ENCODE measurements around a stretch of chr20.

DNA sequence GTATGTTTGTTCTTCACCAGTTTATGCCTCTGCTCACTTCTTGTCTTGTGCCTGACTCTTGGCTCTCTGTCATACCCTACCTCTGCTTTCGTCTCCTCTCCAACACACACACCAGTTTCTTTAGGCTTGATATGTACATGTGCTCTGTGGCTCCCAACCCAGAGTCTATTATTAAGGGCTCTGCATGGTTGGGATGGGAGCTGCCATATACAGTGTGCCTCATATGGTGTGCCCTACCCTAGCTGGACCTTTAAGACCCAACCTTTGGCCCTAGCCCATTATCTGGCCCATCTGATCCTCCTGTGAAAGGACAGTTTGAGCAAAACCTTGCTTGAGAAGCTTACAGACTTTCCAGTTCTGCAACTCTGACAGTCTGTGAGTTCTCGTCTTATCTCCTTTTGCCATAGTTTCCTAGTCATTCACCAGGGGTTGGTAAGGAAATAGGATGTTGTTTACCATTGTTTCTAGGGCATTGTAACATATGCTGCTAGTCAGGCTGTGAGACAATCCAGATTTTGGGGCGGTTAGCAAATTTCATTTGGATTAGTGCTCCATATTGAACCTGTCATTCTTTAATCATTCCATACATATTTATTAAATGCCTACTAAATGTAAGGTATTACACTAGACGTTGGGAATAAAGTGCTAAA, 17.1 kb downstream of the CTNNBL1 start:
- RAMPAGE, long total RNA = no peak
- RRBS = no CpG with 5 or more reads among the region's 4 CpGs

DNA sequence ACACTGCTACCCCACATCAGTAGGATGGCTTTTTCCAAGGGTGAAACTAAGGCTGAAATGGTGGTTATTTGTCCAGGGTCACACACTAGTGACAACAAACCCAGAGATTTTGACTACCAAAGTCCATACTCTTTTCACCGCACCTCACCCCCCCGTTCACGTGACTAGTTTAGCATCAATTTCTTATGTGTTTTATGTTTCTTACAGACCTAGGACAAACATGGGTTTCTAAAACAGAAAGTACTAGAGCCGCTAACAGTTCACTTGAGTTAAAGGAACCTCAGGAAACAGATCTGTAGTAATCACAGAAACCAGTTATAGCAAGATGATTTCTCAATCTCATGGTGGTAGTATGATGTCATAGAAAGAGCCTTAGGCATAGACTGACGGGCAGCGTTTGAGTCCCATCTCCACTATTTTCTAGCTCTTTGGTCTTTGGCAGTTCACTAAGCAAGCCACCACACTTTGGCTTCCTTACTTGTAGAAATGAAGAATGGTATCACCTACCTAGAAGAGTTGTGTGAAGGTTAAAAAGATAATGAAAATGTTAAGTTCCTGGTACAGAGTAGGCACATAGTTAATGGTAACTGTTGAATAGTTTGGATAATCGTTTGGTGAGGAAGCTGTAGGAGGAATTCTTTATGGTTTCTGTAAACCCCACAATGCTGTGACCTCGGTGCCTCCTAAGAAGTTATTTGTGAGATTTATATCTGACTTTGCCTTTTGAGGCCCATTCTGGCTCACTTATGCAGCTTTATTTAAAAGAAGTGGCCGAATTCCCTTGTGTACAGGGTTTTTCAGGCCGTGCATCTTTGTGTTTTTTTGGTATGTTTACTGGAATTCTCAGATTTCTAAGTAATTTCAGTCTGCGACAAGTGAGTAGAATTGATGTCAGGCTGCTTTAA, 21.3 kb downstream of the CTNNBL1 start:
- RAMPAGE, long total RNA = no peak
- RRBS = no CpG with 5 or more reads among the region's 11 CpGs

DNA sequence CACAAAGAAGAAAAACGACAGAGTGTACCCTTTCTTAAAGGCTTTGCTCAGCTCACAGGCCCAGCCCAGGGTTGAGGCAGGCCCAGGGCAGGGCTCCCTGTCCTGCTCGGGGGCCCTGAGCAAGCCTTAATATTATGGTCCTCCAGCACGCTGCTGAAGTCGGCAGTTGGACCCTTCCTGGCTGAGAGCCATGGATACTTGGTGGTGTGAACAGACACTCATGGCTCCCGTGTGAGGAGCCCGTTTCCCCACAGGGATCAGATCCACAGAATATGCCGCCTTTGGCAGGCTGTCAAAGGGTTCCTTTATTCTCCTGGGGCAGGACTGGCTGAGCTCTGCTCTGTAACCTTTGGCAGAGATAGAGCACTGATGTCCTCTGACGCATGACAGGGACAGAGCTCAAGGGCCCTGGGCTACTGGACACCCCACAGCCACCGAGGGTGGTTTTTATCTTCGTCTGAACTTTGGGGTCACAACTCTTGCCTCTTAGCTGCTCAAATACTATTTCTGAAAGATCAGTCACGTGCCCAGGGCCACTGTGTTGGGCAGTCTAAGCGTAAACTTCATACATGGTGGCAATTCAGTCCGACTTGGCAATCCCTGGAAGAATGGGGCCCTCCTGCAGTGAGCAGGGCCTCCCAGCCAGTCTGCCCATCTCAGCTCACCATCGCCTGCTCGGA, 49.2 kb downstream of the TTI1 start:
- RAMPAGE, long total RNA = no peak
- RRBS = no CpG with 5 or more reads among the region's 15 CpGs

- RAMPAGE, long total RNA = no peak
- RRBS = no CpG with 5 or more reads among the region's 22 CpGs
Measured at GRCh38 chr20:38084271-38085337, 51.1 kb downstream of the RPRD1B start.

DNA sequence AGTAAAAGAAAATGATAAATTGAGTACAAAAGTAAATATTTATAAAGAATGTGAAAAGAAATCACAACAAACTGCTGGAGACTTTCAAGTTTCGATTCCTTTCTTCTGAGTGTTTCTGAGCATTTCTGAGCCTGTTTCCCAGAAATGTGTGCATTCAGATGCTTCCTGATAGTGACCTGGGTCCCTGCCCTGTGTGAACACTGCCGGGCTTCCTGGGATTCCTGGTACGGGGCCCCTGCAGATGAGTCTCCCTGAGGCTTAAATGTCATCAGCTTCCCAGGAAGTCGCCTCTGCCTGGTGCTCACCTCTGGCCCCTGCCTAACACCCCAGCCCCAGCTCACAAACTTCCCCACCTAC, 42.1 kb downstream of the TGM2 start:
- RAMPAGE, long total RNA = no peak
- RRBS = no CpG with 5 or more reads among the region's 4 CpGs

DNA sequence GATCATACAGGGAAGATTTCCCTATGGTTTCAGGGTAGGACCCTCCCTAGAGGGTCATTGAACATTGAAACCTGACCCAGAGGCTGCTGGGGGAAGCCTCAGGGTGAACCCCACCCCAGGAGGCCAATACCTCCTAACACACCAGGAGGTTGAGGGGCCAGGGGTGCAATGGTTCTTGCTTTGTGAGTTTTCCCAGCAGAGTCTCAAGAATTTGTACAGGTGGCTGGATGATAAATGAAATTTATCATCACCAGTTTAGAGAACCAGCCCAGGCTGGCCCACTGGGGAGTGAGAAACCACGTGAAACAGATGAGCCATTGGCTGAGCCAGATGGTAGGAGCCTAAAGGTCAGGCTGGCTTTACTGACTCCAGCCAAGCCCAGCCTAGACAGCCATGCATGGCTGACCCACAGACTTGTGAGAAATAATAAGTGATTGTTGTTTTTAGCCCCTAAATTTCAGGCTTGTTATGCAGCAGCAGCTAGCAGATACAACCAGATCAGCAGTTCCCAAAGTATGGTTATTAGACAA, 15.1 kb downstream of the TGM2 start:
- RAMPAGE, long total RNA = no peak
- RRBS = no CpG with 5 or more reads among the region's 1 CpG

DNA sequence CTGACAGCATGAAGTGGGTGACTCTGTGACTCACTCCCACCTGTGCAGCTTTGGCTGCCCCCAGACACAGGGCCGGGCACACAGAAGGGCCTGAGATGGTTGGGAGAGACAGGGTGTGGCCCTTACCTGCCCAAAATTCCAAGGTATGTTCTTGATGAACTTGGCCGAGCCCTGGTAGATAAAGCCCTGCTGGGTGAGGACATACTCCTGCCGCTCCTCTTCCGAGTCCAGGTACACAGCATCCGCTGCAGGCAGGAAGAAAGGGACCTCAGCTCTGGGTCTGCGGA, 14.3 kb downstream of the TGM2 start:
- RAMPAGE, long total RNA = no peak
- RRBS = no CpG with 5 or more reads among the region's 6 CpGs

- RAMPAGE, long total RNA = no peak
- RRBS = 1% methylated on average over 12 of the region's 34 CpGs
Measured at GRCh38 chr20:38152022-38153356, 12.6 kb downstream of the TGM2 start.

GRCh38 chr20:38156661-38157448, 8.2 kb downstream of the TGM2 start:
- RAMPAGE, long total RNA = no peak
- RRBS = no CpG with 5 or more reads among the region's 13 CpGs

DNA sequence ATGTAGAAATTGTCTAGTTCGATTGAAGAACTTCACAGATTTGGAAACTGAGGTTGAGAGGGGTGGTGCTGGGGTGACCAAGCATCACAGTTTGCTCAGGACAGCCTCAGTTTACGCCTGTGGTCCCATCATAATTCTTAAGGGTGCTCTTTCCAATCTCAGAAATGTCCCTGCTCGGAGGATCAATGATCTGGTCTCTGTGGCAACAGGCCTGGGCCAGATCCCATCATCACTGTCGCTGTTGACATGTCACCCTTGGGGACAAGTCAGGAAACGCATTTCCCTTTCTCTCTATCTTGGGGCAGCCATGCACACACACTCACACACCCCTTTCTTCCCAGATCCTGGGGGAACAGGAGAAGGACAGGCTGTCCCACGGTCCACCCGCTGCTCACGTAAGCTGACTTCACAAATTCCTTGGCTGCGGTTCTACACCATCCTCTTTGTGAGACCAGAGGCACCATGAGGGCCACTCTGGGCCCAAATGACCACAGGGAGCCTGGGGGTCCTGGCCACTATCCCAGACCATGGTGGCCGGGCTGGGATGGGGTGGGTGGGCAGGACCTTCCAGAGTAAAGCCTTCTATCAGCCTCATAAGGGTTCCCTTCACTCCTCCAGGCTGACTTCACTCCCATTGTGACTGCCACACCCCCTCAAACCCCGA, 7.0 kb downstream of the TGM2 start:
- RAMPAGE, long total RNA = no peak
- RRBS = no CpG with 5 or more reads among the region's 11 CpGs

DNA sequence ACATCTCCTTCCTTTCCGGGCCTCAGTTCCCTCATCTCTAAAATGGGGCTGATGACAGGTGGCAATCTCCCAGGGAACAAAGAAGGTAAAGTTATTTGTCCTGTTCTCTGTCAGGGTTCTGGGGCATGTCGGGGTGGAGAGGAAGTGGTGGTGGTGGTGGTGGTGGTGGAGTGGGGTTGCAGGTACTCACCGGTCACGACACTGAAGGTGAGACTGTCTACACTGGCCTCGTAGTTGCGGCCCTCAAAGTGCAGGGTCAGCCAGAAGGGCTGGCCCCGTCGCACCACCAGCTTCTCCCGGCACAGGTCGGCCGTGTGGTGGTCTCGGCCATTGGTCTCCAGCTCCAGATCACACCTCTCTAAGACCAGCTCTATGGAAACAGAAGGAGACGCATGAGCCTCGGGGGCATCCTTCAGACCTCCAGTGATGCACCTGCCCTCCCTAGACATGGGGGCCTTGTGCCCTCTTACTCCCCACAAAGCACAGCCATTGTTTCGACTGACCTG, 3.8 kb downstream of the TGM2 start:
- RAMPAGE, long total RNA = no peak
- RRBS = 98% methylated on average over 5 of the region's 15 CpGs

- RAMPAGE, long total RNA = no peak
- RRBS = no CpG with 5 or more reads among the region's 7 CpGs
Measured at GRCh38 chr20:38162619-38163363, 2.3 kb downstream of the TGM2 start.

DNA sequence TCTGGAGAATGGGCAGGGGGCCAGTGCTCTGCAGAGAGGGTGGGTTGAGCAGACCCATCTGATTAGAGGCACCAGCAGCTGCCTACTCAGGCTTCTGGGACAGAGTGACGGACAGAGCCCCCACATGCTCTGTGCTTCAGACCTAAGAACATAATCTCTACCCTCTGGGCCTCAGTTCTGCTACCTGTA, 26.0 kb upstream of the TGM2 start:
- RAMPAGE, long total RNA = no peak
- RRBS = no CpG with 5 or more reads among the region's 1 CpG

DNA sequence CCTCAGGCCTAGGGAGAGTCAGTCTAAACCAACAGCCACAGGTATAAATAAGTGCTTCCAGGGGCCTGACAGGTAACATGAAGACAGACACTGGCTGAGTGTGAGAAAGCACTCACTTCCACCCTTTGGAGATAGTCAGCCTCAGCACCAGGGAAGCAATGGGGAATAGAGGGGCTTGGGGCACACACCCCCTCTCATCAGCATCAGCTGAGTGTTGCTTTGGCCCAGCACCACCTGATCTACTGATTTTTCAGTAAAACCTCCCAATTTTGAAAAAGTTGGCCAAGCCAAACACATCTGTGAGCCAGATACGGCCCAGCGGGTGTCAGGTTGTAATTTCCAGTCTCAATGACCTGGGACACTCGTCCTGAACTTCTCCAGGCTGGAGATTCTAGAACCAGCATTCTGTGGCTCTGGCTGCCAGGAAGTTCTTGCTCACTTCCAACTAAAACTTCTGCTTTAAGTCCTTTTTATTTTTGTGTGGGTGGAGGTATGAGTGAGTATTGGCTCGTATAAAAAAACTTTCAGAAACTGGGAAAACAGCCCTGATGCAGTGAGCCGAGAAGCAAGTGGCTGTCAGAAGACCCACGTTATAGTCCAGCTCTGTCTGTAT, 5.2 kb downstream of the KIAA1755 start:
- RAMPAGE, long total RNA = no peak
- RRBS = no CpG with 5 or more reads among the region's 6 CpGs

- RAMPAGE, long total RNA = no peak
- RRBS = 13% methylated on average over 2 of the region's 15 CpGs
Measured at GRCh38 chr20:38354925-38355665, 8.8 kb downstream of the LBP start.

GRCh38 chr20:38424609-38425426, 47.8 kb upstream of the RALGAPB start:
- RAMPAGE, long total RNA = no peak
- RRBS = no CpG with 5 or more reads among the region's 7 CpGs

DNA sequence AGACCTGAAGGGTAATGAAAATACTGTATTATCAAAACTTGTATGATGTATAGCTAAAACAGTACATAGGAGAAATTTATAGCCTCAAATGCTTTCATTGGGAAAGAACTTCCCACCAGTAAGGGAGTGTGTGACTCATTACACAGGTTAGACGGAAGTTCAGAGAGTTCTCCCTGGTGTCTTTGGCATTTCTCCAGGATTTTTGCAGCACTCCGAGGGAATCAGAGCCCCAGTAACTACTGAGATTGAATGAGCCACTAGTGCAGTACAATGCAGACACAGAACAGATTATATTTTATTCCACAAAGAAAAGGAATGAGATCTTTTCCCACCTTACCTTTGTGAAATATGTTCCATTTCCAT, 12.4 kb upstream of the RALGAPB start:
- RAMPAGE, long total RNA = no peak
- RRBS = no CpG with 5 or more reads among the region's 2 CpGs

DNA sequence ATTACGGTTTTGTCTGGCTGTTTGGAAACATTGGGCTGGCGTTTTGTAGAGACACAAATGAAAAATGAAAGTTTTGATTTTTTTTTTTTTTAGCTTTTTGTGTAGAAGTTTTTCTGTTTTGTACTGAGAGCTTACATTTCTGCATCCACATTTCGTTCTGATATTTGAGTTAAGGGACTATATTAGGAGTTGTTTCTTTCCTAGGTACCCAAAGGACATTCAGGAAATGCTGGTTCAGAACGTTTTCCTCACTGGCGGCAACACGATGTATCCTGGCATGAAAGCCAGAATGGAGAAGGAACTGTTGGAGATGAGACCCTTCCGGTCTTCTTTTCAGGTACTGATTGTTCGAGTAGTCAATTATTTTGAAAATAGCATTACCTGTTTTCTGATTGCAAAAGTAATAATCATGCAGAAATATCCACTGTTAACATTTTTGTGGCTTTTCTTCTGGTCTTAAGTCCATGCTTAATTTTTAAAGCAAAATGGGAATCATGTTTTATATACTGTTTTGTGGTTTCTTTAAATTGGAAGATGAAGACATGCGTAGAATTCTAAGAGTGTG, 19.1 kb downstream of the ACTR5 start:
- RAMPAGE, long total RNA = no peak
- RRBS = no CpG with 5 or more reads among the region's 9 CpGs

DNA sequence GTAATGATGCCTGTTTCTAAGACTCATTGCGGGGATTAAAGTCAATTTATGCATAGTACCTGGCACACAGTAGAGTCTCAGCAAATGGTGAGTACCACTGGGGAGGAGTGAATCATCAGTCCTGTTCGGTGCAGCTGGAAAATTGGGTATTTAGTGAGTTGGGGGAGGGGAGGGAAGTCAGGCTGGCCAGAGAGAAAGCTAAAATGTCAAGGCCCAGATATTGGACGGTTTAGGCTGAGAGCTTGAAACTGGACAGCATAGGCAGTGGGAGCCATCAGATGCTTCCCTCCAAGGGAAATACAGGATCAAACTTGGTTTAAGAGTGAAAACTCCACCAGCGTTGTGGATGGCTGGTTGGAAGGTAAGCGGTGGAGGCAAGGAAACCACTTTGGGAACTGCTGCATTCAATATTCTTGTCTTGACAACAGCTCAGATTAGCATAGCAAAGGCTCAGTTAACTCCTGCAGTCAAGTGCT, 12.8 kb downstream of the PPP1R16B start:
- RAMPAGE, long total RNA = no peak
- RRBS = no CpG with 5 or more reads among the region's 5 CpGs

DNA sequence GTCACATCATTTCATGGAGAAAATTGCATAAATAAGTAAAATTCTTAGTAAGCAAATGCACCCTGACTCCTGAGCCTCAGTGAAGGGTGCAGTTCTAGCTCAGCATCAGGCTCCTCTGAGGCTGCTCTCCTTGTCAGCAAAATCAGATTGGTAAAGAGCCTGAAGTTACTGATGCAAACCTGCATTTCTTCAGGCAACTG, 266.1 kb downstream of the MAFB start:
- RAMPAGE, long total RNA = no peak

All from hepatocyte (in vitro differentiated cells and primary cell).